ENCODE results near the gene CCT6A.

DNA sequence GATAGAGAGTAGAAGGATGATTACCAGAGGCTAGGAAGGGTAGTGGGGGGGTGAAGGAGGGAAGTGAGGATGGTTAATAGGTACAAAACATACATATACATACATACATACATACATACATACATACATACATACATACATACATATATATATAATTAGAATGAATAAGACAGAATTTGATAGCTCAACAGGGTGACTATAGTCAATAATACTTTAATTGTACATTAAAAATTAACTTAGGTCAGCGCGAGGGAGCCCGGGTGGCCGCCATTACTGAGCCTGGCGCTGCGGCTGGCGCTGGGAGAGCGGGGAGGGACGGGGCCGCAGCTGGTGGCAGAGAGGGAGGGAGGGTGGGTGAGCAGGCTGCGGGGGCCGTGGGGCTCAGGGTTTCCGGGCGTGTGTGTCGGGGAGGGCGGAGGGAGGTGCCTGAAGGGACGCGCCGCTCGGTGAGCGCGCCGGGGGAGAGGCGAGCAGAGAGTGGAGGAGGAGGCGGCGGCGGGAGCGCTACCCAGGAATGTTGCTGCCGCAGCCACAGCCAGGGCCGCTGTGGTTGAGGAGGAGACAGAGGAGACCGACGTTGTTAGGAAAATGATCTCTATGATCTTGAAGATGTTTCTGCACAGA, 85.8 kb upstream of the EGFR start:
- PRO-cap = unidirectional peak, plus-strand start at position 473 of the sequence

DNA sequence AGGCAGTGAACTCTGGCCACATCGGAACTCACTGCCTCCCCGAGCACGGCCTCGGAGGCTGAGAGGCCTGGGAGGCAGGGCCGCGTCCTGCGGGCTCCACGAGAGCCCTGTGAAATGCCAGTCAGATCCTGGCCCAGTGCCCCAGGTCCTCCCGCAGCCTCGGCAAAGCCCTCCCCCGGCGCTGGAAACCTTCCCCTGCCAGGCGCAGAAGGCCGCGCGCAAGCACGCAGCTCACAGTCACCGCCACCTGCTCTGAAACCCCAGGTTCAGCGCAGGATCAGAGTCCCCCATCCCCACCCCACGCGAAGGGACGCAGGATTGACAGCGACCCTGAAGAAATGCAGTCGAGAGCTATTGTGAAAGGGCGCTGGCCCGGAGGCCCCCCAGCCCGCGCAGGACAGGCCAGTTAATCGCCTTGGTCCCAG, 13.6 kb upstream of the EGFR start:
- PRO-cap = no peak

DNA sequence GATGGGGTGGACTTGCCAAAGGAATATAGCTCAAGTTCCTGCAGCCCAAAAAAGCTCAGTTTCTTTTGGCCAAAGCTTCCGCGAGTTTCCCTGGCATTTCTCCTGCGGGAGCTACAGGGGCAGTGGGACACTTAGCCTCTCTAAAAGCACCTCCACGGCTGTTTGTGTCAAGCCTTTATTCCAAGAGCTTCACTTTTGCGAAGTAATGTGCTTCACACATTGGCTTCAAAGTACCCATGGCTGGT, 807 bp upstream of the EGFR start:
- PRO-cap = no peak

DNA sequence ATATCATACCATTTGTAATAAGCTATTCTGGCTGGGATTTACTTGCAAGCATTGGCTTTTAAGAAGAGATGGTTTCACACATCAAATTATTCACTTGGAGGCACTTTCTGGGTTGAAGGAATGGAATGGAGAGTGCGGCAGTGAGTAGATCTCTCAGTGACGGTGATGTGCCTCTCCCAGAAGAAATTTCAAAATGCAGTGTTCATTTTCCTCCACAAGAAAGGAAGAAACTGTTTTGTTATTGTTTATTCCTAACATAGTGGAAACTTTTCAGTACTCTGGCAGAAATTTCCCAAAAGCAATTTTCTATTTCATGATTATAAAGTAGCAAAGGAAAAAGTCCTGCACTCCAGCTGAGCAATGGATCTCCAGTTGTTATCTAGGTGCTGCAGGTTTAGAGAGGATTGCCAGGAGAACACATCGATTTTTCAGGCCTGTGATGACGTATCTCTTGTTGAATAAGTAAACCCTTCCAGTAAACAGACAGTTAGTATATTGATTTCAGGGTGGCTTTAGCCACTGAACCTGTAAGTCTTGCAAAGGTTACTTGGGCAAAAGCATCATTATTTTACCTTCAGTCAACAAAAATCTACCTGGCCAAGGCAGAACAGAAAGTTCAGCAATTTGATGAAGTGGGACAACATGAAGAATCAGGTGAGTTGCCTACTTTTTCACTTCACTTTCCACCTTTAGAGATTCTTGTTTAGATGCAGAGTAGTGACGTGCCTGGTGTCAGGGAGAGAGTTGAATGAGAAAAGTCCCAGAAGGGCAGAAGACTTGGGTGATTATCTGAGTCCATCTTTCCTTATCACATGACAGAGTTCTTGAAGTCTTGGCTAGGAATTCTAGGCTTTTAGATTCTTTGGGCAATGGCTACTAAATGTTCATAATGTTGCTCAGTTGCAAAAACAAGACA, 12.2 kb downstream of the EGFR start:
- PRO-cap = no peak

GRCh38 chr7:55043531-55044148, 24.8 kb downstream of the EGFR start:
- PRO-cap = no peak

GRCh38 chr7:55405927-55406335, 40.8 kb downstream of the LANCL2 start:
- PRO-cap = no peak

- PRO-cap = no peak
These were observed 45.5 kb downstream of the VOPP1 start for GRCh38 chr7:55526622-55527285.

- PRO-cap = no peak
These were observed 38.0 kb downstream of the VOPP1 start for GRCh38 chr7:55534152-55534951.

DNA sequence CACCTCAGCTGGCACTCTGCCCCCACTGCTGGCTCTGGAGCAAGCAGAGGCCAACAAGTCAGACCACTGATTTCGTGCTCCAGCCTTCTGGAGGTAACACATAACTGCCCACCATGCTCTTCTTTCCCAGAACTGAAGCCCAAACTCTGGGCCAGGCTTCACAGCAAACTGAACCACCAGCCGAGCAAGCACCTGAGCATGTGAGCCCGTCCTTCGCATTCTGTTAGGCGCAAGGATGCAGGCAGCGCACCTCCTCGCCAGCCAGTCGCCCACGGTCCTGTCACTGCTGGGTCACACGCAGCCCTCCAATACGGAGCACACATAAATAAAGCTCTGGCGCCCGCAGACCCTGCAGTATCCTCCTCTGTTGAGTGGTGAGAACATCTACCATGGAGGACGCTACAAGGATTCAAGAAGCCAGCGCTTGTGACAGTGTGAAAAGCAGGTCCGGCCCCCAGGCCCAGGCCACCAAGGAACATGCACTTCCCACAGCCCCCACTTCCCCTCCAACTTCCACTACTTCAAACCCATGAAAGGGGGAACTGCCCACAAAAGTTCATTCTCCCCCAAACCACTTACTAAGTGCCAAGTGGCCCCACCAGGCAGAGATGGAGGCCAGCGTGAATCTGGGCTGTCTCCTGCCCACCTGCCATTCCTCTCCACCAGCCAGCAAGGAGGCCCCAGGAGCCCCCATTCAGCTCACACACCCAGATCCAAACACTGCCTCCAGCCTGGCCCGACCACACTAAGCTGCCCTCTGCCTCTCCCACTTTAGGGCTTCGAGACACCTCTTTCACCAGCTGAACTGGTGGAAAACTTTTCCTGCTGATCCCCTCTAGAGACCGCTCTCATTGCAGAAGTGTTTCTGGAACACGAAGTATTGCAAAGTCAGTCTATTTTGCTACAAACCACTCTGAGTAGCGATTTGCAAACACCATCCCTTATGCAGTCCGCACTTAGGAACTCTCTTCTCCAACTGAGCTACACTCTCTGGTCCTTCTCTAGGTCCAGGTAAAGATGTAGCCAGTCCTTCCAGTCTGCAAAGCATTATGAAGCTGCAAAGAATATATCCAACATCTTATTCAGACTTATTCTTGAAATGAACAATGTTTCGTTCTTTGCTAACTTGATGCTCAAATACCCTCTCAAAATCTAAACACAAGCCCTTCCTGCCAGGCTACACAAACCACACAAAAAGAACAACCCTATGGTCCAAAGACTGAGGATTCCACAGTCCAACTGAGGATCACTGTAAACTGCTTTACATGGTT, 34.6 kb downstream of the VOPP1 start:
- PRO-cap = no peak

- PRO-cap = no peak
These were observed 16.2 kb downstream of the VOPP1 start for GRCh38 chr7:55555887-55556659.

GRCh38 chr7:55569591-55570612, 2.4 kb downstream of the VOPP1 start:
- PRO-cap = no peak

DNA sequence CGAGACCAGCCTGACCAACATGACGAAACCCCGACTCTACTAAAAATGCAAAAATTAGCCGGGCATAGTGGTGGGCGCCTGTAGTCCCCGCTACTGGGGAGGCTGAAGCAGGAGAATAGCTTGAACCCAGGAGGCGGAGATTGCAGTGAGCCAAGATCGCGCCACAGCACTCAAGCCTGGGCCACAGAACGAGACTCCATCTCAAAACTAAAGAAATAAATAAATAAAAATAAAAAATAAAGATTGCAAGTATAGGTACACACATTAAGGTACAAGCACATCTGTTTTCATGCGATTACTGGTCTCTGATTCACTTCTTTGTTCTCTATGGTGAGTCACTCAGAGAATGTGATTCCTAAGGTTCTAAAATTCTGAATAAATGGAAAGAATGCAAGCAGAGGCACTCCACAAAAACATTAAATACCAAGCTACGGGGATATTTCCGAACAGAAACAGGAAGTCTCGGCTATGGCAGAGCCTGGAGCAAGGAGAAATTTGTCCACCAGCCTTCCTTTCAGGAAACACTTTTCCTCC, 1.5 kb downstream of the VOPP1 start:
- PRO-cap = unidirectional peak, plus-strand start at position 447 of the sequence

DNA sequence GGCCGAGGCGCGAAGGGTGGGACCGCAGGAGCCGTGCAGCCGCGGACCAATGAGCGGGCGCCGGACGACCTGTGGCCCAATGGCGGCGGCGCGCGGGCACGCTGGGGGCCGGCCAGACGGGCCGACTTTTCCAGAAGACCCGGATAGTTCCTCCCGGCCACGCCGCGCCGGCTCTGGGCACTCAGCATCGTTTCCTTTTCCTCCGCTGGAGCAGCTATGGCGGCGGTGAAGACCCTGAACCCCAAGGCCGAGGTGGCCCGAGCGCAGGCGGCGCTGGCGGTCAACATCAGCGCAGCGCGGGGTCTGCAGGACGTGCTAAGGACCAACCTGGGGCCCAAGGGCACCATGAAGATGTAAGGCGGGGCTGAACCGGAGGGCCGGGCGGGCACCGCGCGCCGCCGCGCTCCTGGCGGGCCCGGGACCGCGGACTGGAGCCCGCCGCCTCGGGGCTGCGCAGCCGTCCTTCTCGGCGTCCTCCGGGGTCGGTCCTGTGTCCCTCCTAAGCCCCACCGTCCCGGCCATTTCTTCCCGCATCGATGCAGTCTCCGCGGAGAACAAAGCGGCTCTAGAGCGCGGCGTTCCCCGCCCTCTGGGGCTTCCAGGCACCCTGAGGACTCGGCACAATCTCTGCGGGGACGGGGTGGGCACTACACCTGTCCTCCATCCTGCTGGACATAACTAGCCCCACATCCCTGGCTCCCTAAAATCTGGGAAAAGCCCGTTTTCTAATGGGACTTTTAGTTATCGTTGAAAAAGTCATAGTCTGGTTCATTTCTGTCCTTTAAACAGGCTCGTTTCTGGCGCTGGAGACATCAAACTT, at the start of gene CCT6A:
TSS of gene CCT6A (plus strand) at position 133 of the 820 bp plus-strand sequence.
- PRO-cap = bidirectional peak, plus-strand start at position 167 of the sequence, minus-strand start outside the sequence

DNA sequence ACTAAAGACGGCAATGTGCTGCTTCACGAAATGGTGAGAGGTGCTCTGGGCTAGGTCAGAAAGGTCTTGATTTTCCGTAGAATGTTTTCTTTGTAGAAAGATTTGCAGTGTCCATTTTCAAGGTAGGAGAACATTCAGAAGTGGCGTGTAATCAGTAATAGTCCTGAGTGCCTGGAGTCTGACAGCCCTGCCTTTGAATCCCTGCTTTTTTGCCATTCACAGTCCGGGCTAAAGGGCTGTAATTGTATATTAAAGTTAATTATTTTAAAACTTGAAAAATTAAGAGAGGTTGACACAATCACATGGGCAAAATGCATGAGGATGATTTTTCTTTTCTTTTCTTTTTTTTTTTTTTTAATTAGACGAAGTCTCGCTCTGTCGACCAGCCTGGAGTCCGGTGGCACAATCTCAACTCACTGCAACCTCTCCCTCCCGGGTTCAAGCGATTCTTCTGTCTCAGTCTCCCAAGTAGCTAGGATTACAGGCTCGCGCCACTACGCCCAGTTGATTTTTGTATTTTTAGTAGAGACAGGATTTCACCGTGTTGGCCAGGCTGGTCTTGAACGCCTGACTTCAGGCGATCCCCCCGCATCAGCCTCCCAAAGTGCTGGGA, 994 bp downstream of the CCT6A start:
- PRO-cap = no peak

DNA sequence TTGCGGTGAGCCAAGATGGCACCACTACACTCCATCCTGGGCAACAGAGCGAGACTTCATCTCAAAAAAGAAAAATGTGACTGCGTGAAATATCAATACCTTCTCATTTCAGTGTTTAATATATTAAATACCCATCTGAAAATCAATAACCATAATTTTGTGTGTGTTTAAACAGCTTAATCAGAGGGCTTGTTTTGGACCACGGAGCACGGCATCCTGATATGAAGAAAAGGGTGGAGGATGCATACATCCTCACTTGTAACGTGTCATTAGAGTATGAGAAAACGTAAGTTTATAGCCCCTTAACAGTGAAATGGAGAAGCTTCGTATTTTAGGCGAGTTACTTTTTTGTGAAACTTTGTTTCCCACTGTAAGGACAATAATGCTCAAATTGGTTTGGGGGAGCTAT, 6.3 kb downstream of the CCT6A start:
- PRO-cap = no peak

DNA sequence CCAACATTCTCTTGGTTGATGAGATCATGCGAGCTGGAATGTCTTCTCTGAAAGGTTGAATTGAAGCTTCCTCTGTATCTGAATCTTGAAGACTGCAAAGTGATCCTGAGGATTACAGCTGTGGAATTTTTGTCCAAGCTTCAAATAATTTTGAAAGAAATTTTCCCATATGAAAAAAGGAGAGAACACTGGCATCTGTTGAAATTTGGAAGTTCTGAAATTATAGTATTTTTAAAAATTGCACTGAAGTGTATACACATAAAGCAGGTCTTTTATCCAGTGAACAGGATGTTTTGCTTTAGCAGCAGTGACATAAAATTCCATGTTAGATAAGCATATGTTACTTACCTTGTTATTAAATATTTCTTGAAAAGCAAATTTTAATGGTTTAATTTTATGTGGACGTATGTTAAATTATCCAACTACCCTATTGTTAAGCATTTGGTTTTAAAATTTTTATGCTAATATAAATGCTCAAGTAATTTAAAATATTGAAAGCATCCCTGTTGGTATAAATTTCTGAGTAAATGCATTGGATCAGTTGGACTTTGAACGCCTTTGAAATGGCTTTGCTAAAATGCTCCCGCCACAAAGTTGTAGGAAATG, 956 bp upstream of the SUMF2 start:
- PRO-cap = no peak

DNA sequence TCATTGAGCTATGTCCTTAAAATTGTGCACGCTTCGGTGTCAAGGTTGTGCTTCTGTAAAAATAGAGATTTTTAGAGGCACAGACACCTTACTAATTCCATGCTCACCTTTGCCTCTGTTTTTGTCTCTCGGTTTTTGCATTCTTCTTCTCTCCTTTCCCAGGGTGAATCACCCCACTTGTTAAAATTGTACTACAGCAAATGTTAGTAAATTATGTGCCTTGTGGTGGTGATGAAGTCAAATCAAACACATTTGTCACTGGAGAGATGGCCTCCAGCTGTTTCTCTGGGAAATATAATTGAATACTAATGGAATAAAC, 48.3 kb upstream of the NUPR2 start:
- PRO-cap = no peak

DNA sequence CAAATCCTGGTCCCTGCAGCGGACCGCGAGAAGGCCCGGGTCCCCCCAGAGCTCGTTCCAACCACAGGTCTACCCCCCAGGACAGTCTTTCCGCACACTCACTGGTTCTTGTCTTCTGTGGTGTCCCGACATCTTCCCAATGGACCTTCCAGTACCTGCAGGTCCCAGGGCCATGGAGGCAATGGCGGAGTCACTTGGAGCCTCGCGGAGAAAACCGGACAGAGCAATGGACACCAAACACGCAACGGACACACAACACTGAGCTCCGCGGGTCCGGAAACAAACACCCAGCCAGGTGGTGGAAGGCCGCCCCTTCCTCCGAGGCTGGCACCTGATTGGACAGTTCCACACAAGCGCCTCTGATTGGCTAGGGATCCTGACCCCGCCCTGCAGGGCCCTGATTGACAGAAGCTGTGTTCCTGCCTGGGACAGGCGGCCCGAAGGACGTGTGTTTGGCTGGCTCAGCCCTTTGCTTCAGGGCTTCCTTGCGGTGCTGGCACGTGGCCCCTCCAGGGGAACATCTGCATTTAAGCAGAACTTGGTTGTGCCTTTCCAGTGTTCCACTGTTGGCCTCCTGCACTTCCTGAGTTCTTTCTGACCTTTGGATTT, 332.0 kb upstream of the NUPR2 start:
- PRO-cap = no peak

DNA sequence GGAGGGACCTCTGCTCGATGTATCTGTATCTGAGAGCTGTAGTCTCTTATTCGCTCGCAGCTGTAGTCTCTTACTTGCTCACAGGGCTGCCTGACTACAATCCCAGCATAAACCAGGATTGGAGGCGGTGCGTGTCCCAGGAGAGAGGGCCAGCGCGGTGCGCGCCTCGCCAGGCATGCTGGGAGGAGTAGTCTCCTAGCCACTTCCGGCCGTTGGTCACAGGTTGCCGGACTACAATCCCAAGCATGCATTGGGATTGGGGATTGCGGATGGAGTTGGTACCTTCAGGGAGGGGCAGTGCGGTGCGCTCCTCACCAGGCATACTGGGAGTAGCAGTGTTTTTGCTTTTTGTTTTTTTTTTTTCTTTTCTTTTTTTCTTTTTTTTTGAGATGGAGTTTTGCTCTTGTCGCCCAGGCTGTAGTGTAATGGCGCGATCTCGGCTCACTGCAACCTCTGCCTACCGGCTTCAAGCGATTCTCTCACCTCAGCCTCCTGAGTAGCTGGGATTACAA, 421.8 kb upstream of the NUPR2 start:
- PRO-cap = no peak

- PRO-cap = no peak
These were observed 46.1 kb upstream of the ZNF716 start for GRCh38 chr7:57403790-57404392.

All from left common carotid artery plus branches (tissue), 1 donor.